Kidney epithelial cell (primary cell): ENCODE measurements around a stretch of chr16.

DNA sequence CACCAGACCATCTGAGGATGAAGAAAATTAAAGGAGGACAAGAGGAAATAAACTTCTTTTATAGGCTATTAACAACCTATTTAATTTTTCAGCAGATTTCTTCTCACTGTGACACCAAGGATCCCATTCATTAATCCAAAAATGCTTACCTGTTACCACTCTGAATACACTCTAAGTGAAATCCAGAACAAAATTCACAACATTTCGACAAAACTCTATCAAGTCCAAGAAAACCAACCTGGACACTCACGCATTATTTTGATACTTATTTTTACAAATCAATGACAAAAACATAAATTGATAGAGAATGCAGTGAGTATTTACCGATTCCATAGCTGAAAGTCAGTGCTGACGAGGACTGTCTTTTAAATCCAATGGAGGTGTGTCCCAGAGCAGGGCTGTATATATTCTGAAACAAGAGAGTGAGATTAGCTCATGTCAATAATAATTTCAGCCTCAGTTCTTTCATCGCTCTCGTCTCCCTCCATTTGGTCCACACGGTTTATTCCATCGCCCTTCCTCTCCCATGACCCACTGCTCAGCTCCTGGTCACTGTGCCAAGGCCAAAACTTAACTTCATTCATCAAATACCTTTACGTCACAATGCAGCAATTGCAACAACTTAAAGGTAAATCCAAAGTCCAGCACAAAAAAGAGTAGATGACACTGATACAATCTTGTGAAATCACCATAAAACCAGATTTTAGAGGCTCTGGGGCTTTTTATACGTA, 72.2 kb downstream of the ANKRD11 start:
- RAMPAGE, long total RNA, result no peak
- RRBS, result no CpG with 5 or more reads among the region's 10 CpGs

DNA sequence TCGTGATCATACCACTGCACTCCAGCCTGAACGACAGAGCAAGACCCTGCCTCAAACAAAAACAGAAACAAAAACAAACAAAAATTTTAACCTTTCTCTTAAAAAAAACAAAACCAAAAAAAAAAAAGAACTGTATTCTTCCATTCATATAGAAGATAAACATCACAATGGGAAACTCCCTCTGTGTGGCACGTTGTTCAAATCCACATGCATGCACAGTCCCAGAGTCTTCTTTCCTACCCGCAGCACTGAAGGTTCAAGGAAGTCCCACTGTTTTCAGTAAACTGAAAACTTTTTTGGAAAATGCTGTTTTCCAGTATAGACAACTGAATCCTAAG, 51.5 kb downstream of the ANKRD11 start:
- RAMPAGE, long total RNA, result no peak
- RRBS, result no CpG with 5 or more reads among the region's 4 CpGs

- RAMPAGE, long total RNA, result no peak
- RRBS, result no CpG with 5 or more reads among the region's 9 CpGs
Observed at GRCh38 chr16:89473650-89474404, 16.5 kb downstream of the ANKRD11 start.

- RAMPAGE, long total RNA, result no peak
- RRBS, result under 1% methylated on average over 9 of the region's 60 CpGs
Observed at GRCh38 chr16:89490754-89491304, 468 bp upstream of the ANKRD11 start.

- RAMPAGE, long total RNA, result no peak
- RRBS, result no CpG with 5 or more reads among the region's 22 CpGs
Observed at GRCh38 chr16:89502164-89502920, 5.9 kb upstream of the SPG7 start.

DNA sequence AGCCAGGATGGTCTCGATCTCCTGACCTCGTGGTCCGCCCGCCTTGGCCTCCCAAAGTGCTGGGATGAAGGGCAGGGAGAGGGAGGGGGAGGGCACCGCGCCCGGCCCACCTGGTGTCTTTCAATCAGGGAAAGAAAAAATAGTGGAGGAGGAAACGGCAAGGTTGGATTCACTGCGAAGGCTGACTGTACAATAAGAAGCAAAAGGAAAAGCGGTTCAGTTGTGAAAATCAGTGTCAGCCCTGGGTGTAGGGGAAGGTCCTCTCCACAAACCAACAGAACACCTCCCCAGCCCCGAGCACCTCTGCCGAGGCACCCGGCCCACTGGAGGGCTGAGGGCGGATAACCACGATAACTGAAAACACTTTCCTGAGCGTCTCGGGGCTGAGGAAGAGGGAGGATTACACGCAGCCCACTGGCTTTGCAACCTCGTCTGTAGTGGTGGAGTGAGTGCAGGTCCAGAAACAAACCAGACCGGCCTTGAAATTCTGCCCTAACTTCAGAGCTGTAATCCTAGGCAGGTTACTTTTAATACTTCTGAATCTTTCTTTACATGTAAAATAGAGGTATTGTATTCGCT, 1.4 kb upstream of the SPG7 start:
- RAMPAGE, long total RNA, result no peak
- RRBS, result 48% methylated on average over 3 of the region's 21 CpGs

- RAMPAGE, long total RNA, result no peak
- RRBS, result 87% methylated on average over 4 of the region's 9 CpGs
Observed at GRCh38 chr16:89632462-89632834, 19.0 kb downstream of the DPEP1 start.

DNA sequence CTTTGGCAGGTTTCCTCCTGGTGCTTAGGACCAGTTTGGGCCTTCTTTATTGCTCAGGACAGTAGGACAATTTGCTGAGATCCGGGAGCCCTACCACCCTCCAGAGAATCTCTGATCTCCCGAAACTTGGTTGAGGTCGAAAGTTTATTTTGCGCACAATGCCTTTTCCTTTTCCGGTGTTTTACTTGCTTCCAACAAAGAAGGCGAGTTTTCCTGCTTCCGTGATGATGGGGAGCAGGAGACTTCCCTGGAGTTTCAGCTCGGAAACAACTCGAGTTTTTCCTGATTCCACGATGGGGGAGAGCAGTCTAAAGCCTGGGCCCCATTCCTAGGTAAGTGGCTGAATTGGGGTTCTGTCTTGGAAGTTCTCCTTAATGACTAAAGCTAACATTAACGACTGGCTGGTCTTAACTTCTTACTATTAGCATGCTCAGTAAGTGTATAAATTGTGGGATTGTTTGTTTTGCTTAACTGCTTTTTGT, 13.9 kb upstream of the CDK10 start:
- RAMPAGE, long total RNA, result no peak
- RRBS, result 97% methylated on average over 3 of the region's 11 CpGs

GRCh38 chr16:89694848-89695260, 6.7 kb downstream of the SPATA2L start:
- RAMPAGE, long total RNA, result no peak
- RRBS, result 98% methylated on average over 3 of the region's 21 CpGs

- RAMPAGE, long total RNA, result no peak
- RRBS, result 77% methylated on average over 2 of the region's 16 CpGs
Observed at GRCh38 chr16:89695667-89696076, 5.8 kb downstream of the SPATA2L start.

DNA sequence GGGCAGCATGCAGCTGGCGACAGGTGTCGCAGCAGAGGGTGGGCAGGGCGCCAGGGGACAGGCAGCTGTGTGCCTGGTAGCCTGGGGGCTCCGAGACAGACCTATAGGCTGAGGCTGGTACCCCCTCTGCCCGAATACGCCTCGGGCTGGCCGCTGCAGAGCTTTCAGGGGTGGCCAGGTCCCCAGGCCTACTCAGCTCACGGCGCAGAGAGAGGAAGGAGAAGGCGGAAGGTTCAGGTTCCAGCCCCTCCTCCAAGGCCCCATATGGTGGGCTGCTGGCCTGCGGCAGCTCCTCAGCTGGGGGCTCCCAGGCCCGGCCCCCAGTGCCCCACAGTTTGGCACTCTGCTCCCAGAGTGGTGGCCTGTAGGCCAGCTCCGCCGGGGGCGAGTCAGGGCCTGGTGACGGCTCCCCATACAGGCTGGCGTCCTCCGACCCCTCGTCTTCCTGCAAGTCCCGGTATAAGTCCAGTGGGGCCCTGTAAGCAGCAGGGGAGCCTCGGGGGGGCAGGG, 4.0 kb downstream of the SPATA2L start:
- RAMPAGE, long total RNA, result no peak
- RRBS, result 89% methylated on average over 9 of the region's 22 CpGs

- RAMPAGE, long total RNA, result no peak
- RRBS, result 2% methylated on average over 64 of the region's 104 CpGs
Observed at GRCh38 chr16:89721771-89722625, 661 bp downstream of the ZNF276 start.

GRCh38 chr16:89722949-89724074, 2.0 kb downstream of the ZNF276 start:
- RAMPAGE, long total RNA, result no peak
- RRBS, result no CpG with 5 or more reads among the region's 40 CpGs

GRCh38 chr16:89728897-89730270, 8.0 kb downstream of the ZNF276 start:
- RAMPAGE, long total RNA, result no peak
- RRBS, result 88% methylated on average over 8 of the region's 38 CpGs

GRCh38 chr16:89748493-89749480, 27.4 kb downstream of the ZNF276 start:
- RAMPAGE, long total RNA, result no peak
- RRBS, result no CpG with 5 or more reads among the region's 28 CpGs

DNA sequence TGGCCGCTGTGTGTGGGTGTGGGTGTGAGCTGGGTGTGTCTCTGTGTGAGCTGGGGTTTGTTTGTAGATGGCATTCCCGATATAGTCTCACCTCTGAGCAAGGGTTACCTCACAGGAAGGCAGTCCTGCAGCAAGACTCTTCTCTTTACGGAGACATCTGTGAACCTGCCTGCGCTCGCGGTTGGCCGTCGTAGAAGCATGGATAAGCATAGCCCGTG, 5.5 kb downstream of the SPIRE2 start:
- RAMPAGE, long total RNA, result no peak
- RRBS, result no CpG with 5 or more reads among the region's 9 CpGs

GRCh38 chr16:89910142-89910723, 8.4 kb upstream of the MC1R start:
- RAMPAGE, long total RNA, result no peak
- RRBS, result 42% methylated on average over 7 of the region's 28 CpGs

DNA sequence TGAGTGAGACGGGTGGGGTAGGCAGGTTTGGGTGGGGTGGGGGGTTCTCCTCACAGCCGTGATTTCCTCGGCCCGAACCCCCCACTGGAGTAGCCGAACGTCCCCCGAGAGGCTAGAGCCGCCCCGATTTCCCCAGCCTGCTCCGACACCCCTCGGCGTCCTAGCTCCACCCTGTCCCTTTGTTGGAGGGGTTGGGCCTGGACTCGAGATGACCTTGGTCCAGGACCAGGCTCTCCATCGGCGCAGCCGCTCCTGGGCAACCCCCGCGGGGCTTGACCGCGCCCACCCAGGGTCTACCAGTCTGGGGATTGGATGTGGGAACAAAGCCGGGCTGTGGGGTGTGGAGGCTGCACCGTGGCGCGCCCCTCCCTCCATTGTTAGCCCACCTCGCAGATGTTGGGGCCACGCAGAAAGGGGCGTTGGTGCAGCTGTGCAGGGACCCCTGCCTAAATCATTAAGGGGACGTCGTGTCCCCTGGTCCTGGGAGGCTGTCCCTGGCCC, 727 bp downstream of the TUBB3 start:
- RAMPAGE, long total RNA, result no peak
- RRBS, result no CpG with 5 or more reads among the region's 29 CpGs

DNA sequence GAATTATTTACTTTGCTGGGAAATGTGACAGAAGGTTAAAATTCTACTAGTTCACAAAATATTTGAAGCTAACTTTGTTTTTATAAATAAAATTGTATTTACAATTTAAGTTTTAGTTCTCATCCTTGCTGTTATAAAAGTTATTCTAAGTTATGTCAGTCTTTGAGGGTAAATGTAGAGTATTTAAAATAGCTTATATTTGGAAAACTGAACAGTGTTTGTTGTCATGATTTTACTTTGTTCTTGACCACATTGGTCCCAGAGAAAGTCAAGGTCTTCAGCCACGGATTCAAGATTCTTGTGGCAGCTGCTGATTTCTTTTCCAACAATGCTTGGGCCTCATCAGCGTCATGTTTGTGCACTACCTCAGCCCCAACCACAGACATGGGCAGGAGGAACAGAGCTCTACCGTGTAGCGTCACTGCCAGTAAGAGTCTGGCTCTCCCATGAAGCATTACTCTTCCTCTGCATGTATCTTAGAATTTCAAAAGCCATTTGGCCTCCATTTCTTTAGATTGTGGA, 23.0 kb upstream of the PRDM7 start:
- RAMPAGE, long total RNA, result no peak
- RRBS, result no CpG with 5 or more reads among the region's 4 CpGs